Aortic smooth muscle cell (primary cell): ENCODE measurements around the gene COLQ.

GRCh38 chr3:14413486-14414055, 11.2 kb downstream of the SLC6A6 start:
- RRBS = no CpG with 5 or more reads among the region's 7 CpGs

GRCh38 chr3:14453430-14453954, 51.1 kb downstream of the SLC6A6 start:
- RRBS = no CpG with 5 or more reads among the region's 4 CpGs

- RRBS = no CpG with 5 or more reads among the region's 11 CpGs
Observed at GRCh38 chr3:14464860-14465443, 62.5 kb downstream of the SLC6A6 start.

GRCh38 chr3:14488566-14488894, 51.6 kb downstream of the GRIP2 start:
- RRBS = no CpG with 5 or more reads among the region's 4 CpGs

- RRBS = no CpG with 5 or more reads among the region's 1 CpG
Observed at GRCh38 chr3:14538725-14539047, 1.5 kb downstream of the GRIP2 start.

GRCh38 chr3:14539406-14539844, 717 bp downstream of the GRIP2 start:
- RRBS = no CpG with 5 or more reads among the region's 5 CpGs

DNA sequence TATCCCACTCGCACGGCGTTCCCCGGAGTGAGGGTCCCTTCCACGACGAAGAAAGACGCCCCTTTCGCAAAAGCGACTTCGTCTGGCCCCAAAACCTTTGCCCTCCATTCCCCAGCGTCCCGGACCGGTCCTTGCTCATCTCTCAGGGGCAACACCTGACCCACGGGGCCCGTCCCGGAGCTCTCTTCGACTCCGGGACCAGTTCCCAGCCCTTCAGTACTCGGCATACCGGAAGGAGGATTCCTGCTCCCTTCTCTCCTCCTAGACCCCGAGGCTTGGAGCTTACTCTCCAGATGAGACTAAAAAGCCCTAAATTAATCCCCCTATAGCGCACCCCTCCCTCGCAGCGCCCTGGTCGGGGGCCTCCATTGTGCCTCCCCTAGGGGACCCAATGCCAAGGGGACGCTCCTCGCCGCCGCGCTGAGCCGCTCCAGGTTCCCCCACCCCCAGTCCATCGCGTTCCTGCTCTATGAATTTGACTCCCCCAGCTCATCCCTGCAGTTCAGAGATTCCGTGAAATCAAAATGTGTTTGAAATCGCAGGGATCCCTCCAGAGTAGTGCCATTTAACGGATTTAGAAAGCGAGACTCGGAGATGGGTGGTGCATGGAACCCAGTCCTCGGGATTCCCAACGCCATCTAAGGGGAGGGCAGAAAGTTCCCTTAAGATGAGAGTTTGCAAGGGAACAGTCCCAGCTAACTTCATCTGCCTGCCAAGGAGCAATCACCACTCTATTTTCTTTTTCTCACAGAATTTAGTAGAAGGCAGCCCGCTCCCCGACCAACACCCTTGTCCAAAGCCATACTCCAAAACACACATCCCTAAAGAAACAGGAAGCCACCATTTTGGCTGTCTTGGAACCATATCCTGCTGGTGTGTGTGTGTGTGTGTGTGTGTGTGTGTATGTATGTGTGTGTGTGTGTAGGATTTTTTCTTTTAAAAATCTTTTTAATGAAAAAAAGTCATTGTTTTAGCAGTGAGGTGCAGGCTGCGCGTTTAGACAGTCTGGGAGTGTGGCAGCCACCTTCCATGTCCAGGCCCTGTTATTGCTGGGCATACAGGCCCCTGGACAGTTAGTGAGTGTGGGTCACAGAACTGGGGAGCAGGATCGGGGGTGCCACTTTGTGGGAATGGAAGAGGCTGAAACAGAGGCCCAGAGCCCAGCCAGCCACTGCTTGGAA, 7.2 kb upstream of the FGD5 start:
- RRBS = 1% methylated on average over 14 of the region's 45 CpGs

DNA sequence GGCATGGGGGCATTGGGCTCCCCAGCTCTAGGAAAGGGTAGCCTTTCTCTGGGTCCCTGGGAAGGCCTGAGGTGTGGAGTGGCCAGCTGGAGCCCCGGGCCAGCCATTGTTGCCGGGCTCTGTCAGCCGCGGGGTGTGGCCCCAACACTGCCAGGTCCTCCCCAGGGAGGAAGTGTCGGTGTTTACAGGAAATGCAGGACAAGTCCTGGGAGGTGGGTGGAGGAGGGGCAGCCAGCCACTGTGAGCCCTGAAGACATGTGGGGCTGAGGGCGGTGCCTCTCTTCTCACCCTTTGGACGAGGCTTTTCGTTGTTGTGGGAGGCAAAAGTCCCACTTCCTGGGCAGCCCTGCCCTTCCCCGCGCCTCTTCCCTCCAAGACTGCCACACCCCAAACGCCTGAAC, 29.1 kb downstream of the FGD5 start:
- RRBS = no CpG with 5 or more reads among the region's 11 CpGs

- RRBS = no CpG with 5 or more reads among the region's 1 CpG
Observed at GRCh38 chr3:14957749-14958383, 10.5 kb downstream of the NR2C2 start.

- RRBS = no CpG with 5 or more reads among the region's 5 CpGs
Observed at GRCh38 chr3:15040437-15041280, 24.5 kb downstream of the MRPS25 start.

- RRBS = no CpG with 5 or more reads among the region's 10 CpGs
Observed at GRCh38 chr3:15256605-15257590, 50.9 kb downstream of the CAPN7 start.

GRCh38 chr3:15273147-15273639, 59.2 kb downstream of the SH3BP5 start:
- RRBS = no CpG with 5 or more reads among the region's 6 CpGs

GRCh38 chr3:15330217-15330674, 2.1 kb downstream of the SH3BP5 start:
- RRBS = no CpG with 5 or more reads among the region's 8 CpGs

DNA sequence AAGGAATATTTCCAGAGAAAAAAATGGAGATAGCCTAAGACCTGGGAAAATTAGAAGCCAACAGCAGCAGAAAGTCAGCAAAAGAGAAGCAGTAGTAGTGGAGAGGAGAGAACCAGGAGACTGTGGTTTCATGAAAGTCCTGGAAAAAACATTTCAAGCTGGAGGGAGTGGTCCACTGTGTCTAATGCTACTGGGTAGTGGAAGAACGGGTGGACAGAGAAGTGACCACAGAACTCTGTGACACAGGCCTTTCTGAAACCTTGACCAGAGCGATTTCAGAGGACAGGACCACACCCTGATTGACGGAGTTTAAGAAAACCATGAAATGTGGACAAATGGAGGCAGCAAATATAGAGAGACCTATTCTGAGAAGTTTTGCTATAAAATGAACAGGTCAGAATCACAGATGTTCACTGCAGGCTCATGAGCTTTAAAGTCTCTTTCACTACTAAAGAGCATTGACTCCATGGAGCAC, 15.4 kb upstream of the SH3BP5 start:
- RRBS = no CpG with 5 or more reads among the region's 3 CpGs

- RRBS = no CpG with 5 or more reads among the region's 8 CpGs
Observed at GRCh38 chr3:15521548-15522330, at the start of gene COLQ. TSS of gene COLQ (minus strand) at chr3:15521706.

- RRBS = no CpG with 5 or more reads among the region's 3 CpGs
Observed at GRCh38 chr3:15786042-15787069, 11.4 kb downstream of the ANKRD28 start.

DNA sequence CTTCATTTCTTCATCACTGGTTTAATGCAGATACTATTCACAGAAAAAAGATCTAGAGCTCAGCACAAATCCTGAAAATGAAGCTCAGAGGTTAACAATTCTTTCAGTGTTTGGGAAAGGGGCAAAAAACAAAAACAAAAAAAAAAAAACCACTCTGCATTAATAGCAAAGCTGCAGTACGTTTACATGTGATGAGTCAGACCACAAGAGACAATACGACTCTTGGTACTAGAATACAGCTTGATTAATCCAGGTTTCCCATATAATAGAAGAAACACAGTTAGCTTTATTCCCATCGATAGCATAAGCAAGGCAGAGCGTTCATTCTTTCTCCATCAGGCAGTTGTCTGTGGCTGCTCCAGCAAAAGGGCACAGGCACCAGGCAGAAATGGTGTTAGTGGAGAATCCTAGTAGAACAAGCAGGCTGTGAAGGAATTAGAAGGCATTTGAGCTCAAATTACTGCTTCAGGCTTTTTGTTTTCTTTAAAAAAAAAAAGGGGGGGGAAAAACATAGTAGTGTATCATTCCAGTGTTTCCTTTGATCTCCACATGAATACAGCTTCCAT, 622 bp downstream of the ANKRD28 start:
- RRBS = no CpG with 5 or more reads among the region's 4 CpGs

DNA sequence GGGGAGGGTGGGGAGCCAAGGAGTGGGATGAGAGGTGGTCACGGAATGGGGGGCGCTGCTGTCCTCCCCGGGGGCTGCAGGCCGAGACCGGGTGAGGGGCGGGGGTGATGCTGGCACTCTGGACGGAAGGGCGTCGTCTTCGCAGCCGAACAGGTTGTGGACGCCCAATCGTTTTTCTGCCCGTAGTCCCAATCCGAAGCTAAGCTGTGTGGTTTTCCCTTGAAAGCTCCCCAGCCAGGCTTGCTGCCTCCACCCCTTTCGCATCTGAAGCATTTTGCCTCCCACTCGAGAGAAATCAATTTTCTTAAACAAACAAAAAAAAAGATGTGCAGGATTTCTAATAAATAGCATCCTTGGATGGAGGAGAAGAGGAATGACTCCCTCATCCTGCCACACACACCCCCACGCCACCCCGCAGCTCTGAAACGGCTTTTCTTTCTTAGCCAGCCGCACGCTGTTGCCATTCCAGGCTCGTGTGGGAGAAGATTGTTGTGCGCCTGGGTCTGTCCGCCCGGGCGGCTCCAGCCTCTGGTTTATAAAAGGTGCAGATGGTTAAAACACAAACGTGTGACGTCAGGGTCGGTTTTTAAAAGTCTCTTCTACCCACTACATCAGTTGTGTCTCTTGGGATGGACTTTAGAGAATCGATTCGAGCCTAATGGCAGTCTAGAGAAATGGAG, 62.6 kb upstream of the ANKRD28 start:
- RRBS = 0% methylated on average over 3 of the region's 32 CpGs

DNA sequence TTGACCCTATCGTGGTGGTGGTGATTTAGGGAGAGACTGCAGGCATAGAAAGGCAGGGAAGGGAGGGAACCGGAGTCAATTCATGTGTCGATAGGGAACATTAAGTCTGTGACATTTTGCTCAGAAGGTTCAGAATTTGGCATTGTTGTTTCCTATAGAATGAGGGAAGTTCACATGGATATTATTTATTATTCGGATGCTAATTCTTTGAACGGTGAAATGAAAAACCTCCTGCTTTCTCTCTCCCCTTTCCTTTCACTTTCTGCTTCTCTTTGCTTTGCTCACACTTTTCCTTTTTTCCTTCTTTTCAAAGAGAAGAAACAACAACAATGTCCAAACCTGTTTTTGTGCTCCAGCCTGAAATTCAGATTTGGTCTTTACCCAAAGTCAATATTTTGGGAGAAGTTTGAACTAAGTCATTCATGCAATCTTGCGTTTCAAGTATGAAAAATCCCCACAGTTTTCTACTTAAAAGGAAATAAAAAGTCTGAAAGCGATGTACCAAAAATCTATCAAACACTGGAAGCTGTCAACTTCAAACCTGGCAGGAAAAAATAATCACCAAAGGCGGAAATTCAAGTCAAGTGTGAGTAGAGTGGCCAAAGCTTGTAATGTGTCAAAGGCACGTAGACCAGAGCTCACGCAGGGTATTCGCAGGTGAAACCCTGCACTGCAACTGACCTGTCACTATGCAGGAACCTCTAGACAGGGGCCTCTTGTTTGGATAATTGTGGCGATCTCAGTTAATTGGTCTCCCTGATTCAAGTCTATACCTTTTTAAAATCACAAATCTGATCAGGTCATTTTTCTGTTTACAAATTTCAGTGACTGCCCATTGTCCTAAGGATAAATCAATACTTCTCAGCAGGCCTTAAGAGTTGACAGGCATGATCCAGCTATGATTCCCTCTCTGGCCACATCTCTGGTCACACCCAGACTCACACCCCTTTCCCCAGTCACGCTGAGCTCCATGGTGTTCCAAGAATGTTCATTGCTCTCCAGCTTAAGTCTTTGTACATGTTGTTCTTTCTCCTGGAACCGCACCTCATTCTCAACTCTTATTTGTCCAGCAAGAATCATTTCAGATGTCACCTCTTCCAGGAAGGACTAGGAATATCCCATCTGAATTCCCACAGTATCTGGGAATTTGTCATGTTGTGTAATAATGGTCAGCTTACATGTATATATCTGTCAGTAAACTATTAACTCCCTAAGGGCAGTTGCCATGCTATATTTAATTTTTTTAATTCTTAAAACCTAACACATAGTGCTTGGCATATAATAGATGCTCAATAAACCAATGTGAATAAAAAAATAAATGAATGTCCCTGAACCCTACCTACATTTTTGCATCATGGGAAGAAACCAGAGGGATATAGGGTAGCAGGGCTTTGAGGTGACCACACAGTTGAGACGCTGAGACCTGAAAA, 118.6 kb upstream of the GALNT15 start:
- RRBS = no CpG with 5 or more reads among the region's 15 CpGs